B cell (primary cell): ENCODE measurements around a stretch of chr9.

DNA sequence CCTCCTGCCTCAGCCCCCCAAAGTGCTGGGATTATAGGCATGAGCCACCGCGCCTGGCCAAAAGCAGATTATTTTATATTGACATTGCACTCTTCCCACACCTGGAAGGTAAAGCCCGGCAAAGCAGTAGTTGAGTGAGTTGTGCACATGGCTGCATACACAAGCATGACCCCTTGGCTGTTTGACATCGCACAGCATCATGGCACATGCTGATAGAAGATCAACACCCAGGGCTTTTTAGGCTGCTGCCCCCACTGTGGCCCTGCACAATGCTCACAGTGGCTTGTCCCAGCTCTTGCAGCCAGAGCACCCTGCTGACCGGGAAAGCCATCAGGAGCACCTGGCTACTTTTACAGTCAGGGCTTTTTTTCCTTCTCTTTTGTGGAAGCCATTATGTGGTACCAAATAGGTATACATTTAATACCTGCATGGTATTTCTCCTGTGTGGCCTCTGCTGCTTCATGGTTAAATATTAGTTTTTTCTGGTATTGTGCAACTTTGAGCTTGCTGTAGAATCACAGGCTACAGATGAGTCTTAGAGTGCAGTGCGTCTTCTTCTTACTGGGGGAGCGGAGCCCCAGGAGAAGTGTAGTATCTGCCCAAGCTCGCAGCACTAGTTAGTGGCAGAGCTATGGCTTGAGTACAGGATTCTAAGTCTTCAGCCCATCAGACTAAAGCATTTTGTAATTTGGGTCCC lies 264.5 kb downstream of the AOPEP start:
- PRO-cap: no peak
- CAGE, long polyA plus RNA: no peak

DNA sequence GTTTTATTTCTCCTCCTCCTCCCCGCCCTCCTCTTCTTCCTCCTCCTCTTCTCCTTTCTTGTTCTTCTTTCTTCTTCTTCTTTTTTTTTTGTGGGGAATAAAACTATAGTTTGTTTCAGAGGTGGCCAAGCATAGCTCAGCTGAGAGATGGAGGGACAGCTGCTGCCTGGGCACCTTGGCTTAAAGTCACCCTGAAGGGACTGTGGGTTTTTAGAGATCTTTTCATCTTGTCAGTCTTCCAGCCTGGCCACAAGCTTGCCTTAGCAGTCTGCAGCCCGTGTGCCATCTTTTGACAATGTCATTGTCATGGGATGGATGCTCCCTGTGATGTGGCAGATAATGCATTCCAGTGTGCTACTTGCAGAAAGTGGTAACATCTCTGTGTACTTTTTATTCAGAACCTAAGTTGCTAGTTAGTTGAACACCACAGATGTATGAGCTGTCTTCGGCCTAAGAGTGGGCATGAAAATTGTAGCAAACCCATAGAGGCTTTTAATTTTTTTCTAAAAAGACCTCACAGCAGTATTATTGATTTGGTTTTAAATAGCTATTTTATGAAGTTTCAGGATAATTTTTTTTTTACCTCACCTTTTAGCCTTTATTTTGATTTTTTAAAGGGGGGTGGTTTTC lies 280.8 kb downstream of the FANCC start:
- PRO-cap: no peak
- CAGE, long polyA plus RNA: no peak

DNA sequence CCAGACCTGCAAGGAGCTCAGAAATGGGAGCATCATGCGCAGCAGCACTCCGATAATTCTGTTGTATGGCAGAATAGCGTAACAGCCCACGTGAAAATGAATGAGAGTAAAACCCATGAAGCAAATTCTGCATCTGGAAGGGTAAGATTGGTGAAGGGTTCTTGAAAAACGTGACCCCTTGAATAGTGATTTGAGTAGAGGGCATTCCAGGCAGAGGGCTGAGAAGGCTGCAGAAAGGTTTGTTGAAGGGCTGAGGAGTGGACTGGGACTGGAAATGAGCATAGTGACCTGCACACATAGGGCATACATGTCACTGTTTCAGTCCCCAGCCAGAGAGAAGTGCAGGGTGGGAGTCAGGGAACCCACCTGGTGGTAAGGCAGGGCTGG lies 273.1 kb downstream of the FANCC start:
- PRO-cap: no peak
- CAGE, long polyA plus RNA: no peak

GRCh38 chr9:95062372-95063198 lies 254.9 kb downstream of the FANCC start:
- PRO-cap: no peak
- CAGE, long polyA plus RNA: no peak

DNA sequence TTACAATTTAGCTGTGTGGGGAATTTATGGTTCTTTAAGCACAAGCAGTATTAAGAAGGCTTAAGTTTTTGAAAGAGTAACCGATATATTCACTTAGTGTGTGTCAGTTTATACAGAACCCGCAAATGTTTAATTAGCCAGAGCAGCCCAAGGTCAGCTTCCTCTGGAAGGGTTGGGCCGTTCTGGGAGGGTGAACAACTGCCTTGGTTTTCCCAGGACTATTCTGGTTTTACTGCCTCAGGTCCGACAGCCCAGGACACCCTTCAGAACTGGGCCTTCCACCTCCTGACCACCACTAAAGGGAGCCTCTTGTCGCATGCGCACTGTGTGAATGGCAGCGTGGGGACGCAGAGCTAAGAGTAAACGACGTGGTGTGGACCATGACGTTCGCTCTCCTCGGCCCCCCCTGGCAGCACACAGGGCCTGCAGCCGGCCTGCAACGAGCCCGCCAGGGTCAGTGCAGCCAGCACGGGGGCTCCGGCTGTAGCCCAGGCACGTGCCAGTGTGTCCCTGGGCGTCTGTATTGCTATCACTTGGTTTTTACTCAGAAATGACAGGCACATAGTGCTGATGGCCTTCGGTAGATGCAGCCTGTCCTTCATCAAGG lies 214.9 kb downstream of the FANCC start:
- PRO-cap: no peak
- CAGE, long polyA plus RNA: no peak

GRCh38 chr9:95103815-95104515 lies 213.5 kb downstream of the FANCC start:
- PRO-cap: no peak
- CAGE, long polyA plus RNA: no peak

DNA sequence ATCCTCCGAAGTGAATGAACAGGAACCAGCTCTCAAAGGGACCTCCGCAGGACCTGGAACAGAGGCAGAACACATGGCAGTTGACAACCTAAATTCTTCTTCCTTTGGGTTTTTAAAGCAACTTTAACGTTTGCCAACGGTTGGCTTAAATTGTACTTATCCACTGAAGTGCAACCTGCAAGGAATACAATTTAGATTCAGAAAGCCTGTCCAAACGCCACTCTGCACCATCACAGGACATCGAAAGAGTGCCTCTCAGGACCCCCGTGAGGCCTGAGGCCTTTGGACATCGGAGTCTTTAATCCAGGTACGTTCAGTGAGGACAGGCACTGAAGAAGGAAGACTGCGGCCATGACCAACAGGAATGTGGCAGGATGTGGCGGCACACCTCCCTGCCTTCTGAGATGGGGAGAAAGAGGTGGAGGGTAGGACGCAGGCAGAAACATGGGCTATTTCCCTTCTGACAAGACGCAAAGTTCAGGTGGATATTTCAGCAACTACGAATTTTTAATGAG lies 205.9 kb downstream of the FANCC start:
- PRO-cap: no peak
- CAGE, long polyA plus RNA: no peak

DNA sequence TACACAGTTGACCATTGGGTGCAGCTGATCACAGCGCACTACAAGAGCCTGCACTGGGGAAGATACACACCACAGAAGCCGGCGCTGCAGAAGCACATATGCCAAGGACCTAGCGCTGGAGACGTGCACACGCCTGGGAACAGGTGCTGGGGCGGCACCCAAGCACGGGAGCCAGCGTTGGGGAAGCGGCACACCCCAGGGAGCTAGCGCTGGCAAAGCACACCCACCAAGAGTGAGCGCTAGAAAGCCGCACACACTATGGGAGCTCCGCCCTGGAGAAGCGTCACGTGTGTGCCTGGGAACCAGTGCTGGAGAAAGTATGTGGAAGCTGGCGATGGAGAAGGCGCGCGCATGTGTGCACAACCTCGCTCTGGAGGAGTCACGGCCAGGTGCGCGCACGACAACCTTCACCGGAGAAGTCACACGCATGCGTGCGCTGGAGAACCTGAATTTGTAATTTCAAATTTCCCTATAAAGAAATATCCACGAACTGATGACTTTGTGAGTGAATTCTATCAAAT lies 4.4 kb downstream of the FANCC start:
- PRO-cap: no peak
- CAGE, long polyA plus RNA: no peak

- PRO-cap: no peak
- CAGE, long polyA plus RNA: no peak
Measured at GRCh38 chr9:95316691-95317173, 777 bp downstream of the FANCC start.

GRCh38 chr9:95480075-95480585 lies 28.9 kb downstream of the PTCH1 start:
- PRO-cap: no peak
- CAGE, long polyA plus RNA: no peak

GRCh38 chr9:95493978-95495173 lies 14.7 kb downstream of the PTCH1 start:
- PRO-cap: bidirectional peak, plus-strand start at chr9:95494683, minus-strand start at chr9:95494427
- CAGE, long polyA plus RNA: no peak

- PRO-cap: no peak
- CAGE, long polyA plus RNA: no peak
Measured at GRCh38 chr9:95507805-95508381, 1.2 kb downstream of the PTCH1 start.

GRCh38 chr9:95512602-95513454 lies 3.8 kb upstream of the PTCH1 start:
- PRO-cap: no peak
- CAGE, long polyA plus RNA: no peak

DNA sequence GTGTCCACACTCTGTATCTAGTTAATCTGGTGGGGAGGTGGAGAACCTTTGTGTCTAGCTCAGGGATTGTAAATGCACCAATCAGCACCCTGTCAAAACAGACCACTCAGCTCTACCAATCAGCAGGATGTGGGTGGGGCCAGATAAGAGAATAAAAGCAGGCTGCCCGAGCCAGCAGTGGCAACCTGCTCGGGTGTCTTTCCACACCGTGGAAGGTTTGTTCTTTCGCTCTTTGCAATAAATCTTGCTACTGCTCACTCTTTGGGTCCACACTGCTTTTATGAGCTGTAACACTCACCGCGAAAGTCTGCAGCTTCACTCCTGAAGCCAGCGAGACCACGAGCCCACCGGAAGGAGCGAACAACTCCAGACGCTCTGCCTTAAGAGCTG lies 172.0 kb upstream of the PTCH1 start:
- PRO-cap: no peak
- CAGE, long polyA plus RNA: no peak

GRCh38 chr9:95709095-95709328 lies 166.5 kb upstream of the ERCC6L2 start:
- PRO-cap: no peak
- CAGE, long polyA plus RNA: no peak

- PRO-cap: no peak
- CAGE, long polyA plus RNA: no peak
Measured at GRCh38 chr9:95754929-95755505, 120.5 kb upstream of the ERCC6L2 start.

- PRO-cap: no peak
- CAGE, long polyA plus RNA: no peak
Measured at GRCh38 chr9:96048975-96049819, 173.7 kb downstream of the ERCC6L2 start.

DNA sequence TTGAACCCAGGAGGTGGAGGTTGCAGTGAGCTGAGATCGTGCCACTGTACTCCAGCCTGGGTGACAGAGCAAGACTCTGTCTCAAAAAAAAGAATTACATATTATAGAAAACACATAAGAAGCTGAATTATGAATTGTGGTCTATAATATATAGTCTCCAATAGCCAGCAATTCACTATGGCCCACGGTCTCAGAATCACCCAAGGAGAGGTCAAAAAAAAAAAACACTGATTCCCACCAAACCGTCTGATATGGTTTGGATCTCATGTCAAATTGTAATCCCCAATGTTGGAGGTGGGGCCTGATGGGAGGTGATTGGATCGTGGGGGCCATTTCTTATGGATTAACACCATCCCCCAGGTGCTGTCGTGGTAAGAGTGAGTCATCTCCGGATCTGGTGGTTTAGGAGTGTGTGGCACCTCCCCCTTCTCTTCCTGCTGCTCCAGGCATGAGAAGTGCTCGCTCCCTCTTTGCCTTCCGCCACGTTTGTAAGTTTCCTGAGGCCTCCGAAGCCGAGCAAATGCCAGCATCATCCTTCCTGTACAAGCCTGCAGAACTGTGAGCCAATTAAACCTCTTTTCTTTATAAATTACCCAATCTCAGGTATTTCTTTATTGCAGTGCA lies 45.3 kb downstream of the HSD17B3 start:
- PRO-cap: no peak
- CAGE, long polyA plus RNA: no peak

GRCh38 chr9:96336353-96336946 lies 34.5 kb upstream of the HSD17B3 start:
- PRO-cap: no peak
- CAGE, long polyA plus RNA: no peak

DNA sequence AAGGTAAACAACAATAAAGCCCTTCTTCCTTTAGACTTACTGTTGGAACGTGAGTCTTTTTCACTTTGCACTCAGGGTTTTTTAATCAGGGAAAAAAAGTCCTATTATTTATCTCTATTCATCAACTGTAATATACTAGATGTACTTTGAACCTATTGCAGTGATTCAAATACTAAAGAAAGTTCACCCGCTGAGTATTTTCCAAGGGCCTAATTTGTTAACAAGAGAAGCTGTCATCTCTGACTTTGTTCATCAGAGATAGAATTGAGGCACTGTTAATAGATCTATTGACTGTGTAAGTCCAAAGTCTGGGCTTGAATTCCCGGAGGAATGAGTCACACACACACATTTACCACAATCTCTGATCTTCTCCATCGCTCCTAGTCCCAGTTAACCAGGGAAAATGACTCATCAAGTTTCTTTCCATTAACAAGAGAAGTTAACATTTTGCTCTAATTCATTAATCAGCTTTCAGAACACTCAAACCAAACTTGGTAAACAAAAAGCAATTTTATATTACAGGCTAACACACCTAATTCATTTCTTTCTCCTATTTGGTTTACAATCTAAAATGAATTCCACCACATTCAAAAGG lies 37.7 kb upstream of the HSD17B3 start:
- PRO-cap: no peak
- CAGE, long polyA plus RNA: no peak